BJ (cell line): ENCODE measurements around the genes FRS2, LRRC10, LGR5, THAP2 and TMEM19.

GRCh38 chr12:69036970-69037516 is 104.1 kb upstream of the CPM start:
- CAGE, long polyA plus RNA = no peak
- RRBS = no CpG with 5 or more reads among the region's 5 CpGs

GRCh38 chr12:69239717-69240652 is 616 bp downstream of the CPSF6 start:
- CAGE, long polyA plus RNA = no peak
- RRBS = 2% methylated on average over 8 of the region's 106 CpGs

DNA sequence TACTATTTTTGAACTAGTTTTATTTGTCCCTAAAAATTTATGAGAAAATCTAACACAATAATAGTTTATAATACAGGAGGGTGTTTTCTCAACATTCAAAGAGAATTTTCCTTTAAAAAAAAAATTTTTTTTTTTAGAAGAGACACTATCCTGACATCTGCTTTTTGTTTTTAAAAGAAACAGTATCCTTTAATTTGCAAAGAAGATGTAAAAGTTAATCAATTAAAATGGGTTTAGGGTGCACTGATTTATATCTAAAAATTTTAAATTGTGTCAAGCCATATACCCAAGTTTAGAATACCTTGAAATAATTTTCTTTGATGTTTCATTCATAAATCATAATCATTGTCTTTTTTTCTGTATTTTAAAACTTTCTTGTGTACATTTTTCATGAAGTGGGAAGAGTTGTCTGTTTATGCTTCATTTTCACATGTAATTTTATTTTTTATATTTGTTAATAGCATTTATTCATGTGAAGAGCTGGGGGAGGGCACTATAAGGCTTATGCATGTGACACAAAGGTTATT is 23.7 kb downstream of the CPSF6 start:
- CAGE, long polyA plus RNA = no peak

GRCh38 chr12:69469962-69470936 is at the start of gene FRS2:
Gene FRS2, plus strand, starts transcription at chr12:69470388.
- CAGE, long polyA plus RNA = no peak
- RRBS = 2% methylated on average over 17 of the region's 72 CpGs

- CAGE, long polyA plus RNA = no peak
- RRBS = no CpG with 5 or more reads among the region's 3 CpGs
Observed at GRCh38 chr12:69515277-69515598, 45.0 kb downstream of the FRS2 start.

DNA sequence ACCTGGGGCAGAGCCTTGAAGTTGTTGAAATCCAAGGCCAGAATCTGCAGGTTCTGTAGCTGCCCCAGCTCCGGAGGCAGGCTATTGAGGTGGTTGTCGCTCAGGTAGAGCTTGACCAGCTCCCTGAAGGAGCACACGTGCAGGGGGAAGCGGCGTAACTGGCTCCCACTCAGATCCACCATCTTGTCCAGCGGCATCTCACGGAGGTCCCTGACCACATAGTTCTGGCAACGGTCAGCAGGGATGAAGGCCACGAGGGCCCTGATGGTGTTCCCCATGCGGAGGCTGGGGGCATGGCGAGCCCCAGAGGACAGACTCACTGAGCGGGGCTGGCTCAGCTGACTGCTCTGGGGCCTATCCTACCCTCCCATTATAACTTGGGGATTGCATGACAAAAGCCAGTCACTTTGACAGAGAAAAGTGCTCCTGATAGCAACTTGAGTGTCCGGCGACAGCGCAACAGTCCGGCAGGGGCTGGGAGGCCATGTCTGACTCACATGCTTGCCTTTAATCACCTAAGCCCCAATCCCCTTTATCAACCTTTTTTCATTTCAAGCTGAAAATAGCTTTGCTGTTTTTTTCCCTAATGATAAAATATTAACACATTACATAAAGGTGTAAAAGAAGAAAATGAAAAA is at the start of gene LRRC10:
LRRC10 (minus strand) TSS at position 347 of the 638 bp plus-strand sequence.
- CAGE, long polyA plus RNA = no peak
- RRBS = no CpG with 5 or more reads among the region's 16 CpGs

- CAGE, long polyA plus RNA = no peak
- RRBS = no CpG with 5 or more reads among the region's 8 CpGs
Observed at GRCh38 chr12:69657624-69658100, 41.4 kb downstream of the BEST3 start.

GRCh38 chr12:69936034-69936640 is 111.1 kb downstream of the MYRFL start:
- CAGE, long polyA plus RNA = no peak
- RRBS = 36% methylated on average over 4 of the region's 8 CpGs

GRCh38 chr12:70223163-70224114 is 19.8 kb upstream of the CNOT2 start:
- CAGE, long polyA plus RNA = no peak
- RRBS = no CpG with 5 or more reads among the region's 4 CpGs

- CAGE, long polyA plus RNA = no peak
- RRBS = no CpG with 5 or more reads among the region's 3 CpGs
Observed at GRCh38 chr12:70251081-70251739, 8.0 kb downstream of the CNOT2 start.

GRCh38 chr12:70365895-70366054 is 315 bp upstream of the KCNMB4 start:
- CAGE, long polyA plus RNA = no peak
- RRBS = 1% methylated on average over 7 of the region's 11 CpGs

GRCh38 chr12:70571719-70572255 is 65.4 kb downstream of the PTPRB start:
- CAGE, long polyA plus RNA = no peak
- RRBS = no CpG with 5 or more reads among the region's 3 CpGs

DNA sequence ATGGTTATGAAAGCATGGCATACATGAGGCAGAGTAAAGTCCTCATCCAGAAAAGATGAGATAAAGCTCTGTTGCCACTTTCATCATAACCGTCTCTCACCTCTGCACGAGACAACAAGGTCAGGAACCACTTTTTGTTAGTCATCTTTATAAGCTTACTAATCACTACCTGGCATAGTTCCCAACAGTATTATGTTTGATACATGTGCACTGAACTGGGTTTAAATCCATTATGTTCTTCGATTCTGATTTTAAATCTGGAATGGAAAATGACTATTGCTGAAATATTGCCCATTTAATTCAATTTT is 31.2 kb downstream of the PTPRB start:
- CAGE, long polyA plus RNA = no peak
- RRBS = no CpG with 5 or more reads among the region's 3 CpGs

DNA sequence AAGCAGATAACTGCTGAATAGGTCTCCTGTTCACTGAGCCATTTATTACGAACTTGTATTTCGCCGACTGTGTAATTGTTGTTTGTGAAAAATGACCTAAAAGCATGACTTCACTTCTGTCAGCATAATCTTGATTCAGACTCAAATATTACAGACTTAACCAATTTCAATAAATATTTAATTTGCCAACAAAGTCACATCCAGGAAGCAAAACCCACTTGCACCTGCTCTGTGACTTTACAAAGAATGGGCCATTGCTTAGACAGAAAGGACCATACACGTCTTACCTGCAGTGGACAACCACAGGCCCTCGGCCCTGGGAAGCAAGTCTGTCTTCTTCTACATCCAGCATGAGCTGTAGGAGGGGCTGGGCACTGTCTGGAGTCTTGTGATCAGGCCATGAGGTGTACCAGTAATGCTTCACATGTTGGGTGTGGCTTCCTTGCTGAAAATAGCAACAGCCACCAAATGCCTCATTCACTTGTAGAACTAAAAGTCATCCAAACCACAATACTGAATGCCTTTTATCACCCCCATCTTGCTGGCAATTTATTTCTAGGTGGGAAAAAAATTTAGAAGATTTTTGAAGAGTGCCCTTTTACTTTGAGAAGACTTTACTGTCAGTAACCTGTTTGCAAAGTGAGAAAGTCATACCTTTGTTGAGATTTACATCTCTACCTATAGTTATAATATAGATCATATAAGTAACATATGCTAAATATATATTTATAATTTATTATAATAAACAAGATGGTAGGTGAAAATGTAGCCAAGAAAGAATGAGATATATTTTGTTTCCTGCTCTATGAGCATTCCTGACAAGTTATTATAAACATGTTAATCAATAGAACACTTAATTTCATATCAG is 23.7 kb upstream of the PTPRB start:
- CAGE, long polyA plus RNA = start-site peak on the minus strand centred at position 353 of the sequence, 56 bp wide, 38 and 87 reads in 2 replicates
- RRBS = no CpG with 5 or more reads among the region's 5 CpGs

DNA sequence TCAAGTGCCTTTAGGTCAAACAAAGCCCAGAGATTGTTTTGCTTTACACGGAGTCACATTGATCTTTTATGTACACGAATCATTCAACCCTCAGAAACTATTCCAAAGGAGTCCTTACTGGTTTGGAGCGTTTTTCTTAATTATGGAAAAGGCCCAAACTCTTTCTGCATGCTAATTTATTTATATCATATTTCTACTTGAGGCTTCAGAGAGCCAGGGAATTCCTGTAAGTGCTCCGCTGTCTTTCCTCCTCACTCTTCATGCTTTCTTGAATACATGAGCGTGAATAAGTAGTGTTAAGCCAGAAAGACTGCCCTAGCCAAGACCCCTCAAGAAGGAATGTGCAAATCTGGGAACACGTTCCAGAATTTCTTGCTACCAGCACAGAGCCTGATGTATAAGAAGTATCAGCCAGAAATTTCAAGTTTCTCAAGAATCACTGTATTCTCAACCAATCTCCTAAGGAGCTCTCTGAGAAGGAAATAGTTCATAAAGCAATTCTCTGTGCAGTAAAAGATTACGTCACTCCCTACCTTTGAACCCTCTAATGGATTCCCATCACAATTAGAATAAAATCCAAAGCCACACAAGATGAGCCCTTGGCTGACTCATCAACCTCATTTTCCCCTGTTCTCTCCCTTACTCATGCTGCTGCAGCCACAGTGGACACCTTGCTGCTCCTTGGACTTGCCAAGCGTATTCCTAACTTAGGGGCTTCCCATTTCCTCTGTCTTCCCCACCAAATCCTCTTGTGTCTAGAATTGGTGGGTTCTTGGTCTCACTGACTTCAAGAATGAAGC is 6.8 kb upstream of the TSPAN8 start:
- CAGE, long polyA plus RNA = no peak
- RRBS = no CpG with 5 or more reads among the region's 8 CpGs

- CAGE, long polyA plus RNA = no peak
- RRBS = no CpG with 5 or more reads among the region's 4 CpGs
Observed at GRCh38 chr12:71214437-71214975, 56.7 kb upstream of the TSPAN8 start.

DNA sequence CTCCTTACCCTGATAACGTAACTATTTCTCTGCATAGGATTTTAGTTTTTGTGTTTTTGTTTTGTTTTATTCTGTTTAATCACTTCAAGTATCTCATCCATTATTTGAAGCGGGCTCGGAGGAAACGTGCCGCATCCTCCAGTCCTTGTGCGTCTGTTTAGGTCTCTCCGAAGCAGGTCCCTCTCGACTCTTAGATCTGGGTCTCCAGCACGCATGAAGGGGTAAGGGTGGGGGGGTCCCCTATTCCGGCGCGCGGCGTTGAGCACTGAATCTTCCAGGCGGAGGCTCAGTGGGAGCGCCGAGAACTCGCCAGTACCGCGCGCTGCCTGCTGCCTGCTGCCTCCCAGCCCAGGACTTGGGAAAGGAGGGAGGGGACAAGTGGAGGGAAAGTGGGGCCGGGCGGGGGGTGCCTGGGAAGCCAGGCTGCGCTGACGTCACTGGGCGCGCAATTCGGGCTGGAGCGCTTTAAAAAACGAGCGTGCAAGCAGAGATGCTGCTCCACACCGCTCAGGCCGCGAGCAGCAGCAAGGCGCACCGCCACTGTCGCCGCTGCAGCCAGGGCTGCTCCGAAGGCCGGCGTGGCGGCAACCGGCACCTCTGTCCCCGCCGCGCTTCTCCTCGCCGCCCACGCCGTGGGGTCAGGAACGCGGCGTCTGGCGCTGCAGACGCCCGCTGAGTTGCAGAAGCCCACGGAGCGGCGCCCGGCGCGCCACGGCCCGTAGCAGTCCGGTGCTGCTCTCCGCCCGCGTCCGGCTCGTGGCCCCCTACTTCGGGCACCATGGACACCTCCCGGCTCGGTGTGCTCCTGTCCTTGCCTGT is at the start of gene LGR5:
LGR5 (plus strand) TSS at position 496 of the 819 bp plus-strand sequence.
- CAGE, long polyA plus RNA = no peak
- RRBS = 3% methylated on average over 13 of the region's 73 CpGs

DNA sequence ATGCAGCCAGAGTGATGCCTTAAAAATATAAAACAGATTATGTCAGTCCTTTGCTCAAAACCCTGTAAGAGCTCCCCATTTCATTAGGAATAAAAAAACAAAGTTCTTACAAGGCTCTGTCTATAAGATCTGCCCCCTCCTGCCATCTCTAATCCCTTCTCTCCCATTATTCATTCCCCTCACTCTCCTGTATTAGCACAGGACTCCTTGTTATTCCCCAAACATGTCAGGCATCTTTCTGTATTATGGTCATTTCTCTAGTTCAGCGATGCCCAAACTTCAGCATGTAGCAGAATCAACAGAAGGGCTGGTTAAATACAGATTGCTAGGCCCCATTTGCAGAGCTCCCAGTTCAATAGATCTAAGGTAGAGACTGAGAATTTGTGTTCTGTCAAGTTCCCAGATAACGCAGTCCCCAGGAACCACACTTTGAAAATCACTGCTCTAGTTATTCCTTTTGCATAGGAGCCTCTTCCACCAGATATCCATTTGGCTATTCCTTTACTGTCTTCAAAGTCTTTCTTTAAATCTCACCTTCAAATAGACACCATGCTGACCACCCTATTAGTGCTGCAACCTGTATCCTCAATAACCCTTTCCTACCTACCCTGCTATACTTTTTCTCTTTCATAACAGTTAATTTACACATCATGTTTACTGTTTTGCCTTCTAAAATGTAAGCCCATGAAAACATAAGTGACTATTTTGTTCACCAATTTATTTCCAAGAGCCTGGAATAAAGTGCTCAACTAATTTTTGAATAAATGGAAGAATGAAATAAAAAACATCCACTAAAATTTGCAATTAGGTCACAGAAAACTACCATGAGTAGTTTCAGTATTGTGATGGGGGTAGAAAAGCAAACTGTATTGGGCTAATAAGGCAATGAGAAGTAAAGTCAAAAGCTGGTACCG is 12.6 kb downstream of the ZFC3H1 start:
- CAGE, long polyA plus RNA = no peak
- RRBS = no CpG with 5 or more reads among the region's 3 CpGs

DNA sequence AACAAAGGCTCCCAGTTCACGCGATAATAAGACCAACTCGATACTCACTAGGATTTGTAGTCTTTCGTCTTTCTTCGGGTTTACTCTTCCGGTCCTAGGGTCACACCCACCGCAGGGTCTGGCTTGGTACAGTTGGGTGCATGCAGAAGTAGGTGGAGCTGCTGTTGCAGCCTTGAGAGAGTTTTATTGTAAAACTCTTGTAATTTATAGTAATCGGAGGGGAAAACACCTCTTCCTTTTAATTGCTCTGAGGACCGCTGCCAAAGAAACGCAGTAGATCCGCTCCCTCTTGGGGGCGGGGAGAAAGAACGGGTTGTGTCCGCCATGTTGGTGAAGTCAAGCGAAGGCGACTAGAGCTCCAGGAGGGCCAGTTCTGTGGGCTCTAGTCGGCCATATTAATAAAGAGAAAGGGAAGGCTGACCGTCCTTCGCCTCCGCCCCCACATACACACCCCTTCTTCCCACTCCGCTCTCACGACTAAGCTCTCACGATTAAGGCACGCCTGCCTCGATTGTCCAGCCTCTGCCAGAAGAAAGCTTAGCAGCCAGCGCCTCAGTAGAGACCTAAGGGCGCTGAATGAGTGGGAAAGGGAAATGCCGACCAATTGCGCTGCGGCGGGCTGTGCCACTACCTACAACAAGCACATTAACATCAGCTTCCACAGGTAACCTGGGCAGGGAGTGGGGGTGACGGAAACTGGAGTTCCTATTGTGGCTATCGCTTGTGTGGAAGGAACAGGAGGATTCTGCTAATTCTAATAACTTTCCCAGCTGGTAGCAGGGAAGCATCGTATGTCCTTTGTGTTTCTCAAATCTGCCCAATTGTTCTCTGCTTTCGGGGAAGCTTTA is at the start of gene THAP2:
THAP2 (plus strand) TSS at position 385 of the 848 bp plus-strand sequence.
- CAGE, long polyA plus RNA = no peak
- RRBS = no CpG with 5 or more reads among the region's 35 CpGs

DNA sequence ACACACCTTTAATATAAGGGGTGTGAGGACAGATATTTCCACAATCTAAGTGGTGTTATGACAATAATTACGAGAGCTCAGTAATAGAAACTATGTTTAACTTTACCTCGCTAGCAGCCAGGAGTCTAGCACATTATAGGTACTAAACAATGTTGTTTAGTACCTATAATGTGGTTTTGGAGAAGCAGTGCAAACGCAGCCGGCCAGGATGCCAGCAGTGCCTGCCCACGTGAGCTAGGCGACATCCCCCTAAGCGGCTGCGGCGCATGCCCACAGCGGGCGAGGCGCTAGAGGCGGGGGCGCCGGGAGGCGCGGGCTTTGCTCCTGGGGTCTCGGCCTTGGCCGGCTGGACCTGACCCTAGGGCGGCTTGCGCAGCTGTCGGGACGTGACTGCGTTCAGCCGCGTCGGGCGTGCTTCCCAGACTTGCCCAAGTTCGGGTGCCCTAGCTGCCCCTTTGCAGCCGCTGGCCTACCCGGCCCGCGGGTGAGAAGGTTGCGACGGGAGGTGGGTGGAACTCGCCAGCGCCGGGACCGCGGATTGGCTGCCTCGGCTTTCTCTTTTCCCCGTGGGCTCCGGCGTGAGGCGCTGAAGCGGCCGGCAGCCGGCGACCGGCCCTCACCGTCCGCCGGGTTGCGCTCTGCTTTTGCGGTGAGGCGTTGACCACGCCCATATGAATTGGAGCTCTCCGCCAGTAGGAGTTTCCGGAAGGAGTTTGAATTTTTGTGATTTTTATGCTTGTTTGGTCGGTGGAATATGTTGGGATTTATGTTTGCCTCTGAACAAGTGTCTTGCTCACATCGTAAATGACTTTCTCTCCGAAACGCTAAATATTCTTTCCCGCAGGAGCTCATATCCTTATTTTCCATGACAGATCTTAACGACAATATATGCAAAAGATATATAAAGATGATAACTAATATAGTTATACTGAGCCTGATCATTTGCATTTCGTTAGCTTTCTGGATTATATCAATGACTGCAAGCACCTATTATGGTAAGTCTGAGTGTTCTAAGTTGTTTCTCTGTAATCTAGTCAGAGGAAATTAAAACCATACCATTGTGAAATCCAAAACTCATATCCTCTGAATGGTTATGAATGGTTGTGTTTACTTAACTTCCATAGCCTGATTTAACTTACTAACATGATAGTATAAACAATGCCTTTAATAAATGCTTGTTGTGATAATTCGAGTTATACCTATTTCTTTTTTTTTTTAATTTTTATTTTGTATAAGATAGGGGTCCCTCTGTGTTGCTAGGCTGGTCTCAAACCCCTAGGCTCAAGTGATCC is at the start of gene TMEM19:
TMEM19 (plus strand) TSS at position 267 of the 1,292 bp plus-strand sequence.
- CAGE, long polyA plus RNA = no peak
- RRBS = 1% methylated on average over 31 of the region's 67 CpGs